Smooth muscle cell (in vitro differentiated cells): ENCODE results near the genes PIGL, CENPV, LRRC75A and ZNF287.

GRCh38 chr17:16137127-16137570 lies 78.2 kb downstream of the NCOR1 start:
- RAMPAGE, long total RNA = no peak

GRCh38 chr17:16216764-16217878 lies at the start of gene PIGL:
PIGL (plus strand) TSS chr17:16217210.
- RAMPAGE, long total RNA = no peak

- RAMPAGE, long total RNA = no peak
These were observed 54.9 kb downstream of the CENPV start for GRCh38 chr17:16298439-16298757.

DNA sequence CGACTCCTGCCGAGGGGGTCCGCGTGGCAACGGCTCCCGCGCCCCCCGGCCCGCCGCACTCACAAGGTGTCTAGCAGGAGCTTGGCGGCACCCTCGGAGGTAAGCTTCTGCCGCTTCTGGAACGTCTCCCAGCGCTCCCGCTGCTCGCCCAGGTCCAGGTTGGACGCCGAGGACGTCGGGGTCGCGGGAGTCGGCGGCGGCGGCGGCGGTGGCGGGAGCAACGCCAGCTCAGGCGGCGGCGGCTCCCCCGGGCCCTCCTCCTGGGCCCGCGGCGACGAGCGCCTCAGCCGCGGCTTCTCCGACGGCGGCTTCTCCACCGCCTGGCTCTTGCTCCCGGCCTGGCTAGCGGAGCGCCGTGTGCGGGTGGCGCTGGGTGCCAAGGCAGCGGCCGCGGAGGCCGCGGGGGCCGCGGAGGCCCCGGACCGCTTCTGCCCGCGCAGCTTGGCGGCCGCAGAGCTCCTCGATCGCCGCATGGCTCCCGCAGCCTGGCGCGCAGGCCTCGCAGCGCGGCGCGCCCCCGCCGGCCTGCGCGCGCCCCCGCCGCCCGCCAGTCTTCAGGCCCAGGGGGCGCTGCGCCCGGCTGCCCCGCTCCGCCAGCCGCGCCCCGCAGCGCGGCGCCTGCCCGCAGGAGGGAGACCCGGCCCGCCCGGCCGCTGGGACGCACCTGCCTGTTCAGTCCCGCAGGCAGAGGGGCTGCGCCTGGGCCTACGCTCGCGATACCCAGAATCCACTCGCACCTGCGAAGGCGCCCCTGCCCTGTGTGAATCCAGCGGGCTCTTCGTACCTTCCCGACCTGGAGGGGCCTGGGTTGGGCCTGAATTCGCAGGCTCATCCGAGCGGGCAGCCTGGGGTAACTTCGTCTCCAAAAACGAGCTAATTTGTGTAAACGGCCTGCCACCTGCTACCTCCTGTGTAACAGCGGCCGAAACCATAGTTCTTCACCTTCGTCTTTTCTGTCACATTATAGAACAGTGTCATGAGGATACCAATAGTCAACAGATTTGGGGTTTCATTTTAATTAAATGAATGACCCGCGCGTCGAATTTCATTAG lies at the start of gene CENPV:
Gene CENPV (minus strand): TSS at position 506 of the 1,052 bp plus-strand sequence.
- RAMPAGE, long total RNA = no peak

GRCh38 chr17:16382279-16383192 lies 1.6 kb downstream of the UBB start:
- RAMPAGE, long total RNA = no peak

- RAMPAGE, long total RNA = no peak
These were observed 24.7 kb downstream of the TRPV2 start for GRCh38 chr17:16439798-16440654.

DNA sequence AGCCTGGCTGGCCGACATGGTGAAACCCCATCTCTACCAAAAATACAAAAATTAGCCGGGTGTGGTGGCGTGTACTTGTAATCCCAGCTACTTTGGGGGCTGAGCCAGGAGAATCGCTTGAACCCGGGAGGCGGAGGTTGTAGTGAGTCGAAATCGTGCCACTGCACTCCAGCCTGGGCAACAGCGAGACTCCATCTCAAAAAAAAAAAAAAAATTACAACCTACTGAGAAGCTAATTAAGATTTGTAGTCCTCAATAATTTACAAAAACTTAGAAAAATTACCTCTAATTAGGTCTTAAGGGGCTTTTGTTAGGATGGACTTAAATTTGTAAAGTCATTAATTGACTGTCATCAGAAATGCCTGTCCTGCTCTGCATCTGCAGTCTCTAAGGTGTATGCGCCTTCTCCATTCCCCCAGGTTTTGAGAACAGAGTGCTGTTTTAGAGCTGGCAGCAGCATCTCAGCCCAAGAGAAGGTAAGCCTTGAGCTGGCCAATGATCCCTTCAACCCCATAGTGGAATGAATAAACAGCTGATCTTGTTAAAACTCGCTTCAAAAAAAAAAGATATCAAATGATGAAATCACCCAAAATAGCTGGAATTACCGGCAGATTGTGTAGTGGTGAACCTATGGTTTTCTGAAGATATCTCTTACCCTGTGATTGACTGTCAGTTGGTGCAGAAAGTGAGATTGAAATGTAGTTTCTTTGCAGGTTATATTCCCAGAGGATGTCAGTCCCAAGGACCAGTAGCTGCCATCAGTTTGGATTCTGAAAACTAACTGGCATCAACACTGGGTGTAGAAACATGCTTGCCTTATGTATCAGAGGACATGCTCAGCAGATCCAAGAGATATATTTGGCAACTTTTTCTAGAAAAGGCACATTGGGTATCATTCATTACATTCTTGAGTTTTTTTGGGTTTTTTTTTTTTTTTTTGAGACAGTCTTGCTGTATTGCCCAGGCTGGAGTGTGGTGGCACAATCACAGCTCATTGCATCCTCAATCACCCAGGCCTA lies 25.6 kb downstream of the TRPV2 start:
- RAMPAGE, long total RNA = no peak

DNA sequence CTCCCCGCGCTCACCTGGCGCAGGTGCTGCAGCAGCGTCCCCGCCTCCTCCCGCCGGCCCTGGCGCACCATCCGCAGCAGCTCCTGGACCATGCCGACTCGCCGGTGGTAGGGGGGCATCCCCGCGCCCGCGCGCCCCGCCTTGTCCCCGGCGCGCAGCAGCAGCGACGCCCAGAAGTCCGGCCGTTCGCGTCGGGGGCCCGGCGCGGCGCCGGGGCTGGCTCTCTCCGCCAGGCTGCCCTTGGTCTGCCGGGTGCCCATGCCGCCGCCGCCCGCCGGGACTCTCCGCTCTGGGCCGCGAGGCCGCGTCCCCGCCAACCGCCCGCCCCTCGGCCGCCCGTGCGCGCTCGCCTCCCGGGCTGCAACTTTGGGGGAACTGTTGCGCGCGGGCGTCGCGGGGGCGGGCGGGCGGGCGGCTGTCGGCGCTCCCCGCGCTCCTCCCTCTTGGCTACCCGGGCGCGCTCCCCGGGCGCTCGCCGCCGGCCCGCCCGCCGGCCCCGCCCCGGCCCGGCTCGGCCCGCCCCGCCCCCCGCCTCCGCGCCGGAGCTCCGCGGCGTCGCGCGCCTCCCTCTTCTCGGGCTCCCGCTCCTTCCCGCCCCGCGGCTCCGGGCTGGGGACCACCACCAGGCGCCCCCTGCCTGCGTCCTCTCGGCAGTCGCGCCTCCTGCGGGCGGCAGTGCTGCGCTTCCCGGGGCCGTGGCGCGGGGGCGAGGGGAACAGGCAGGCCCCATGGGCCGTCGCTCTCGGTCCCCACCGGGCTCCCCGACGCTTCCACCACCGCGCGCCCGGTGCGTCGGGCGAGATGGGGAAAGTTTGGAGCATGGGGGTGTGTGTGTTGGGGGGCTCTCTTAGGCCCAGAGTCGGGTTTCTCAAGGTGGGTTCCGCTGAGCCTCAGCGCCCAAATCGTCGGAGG lies at the start of gene LRRC75A:
Gene LRRC75A (minus strand): TSS at position 463 of the 912 bp plus-strand sequence.
- RAMPAGE, long total RNA = no peak

- RAMPAGE, long total RNA = no peak
These were observed 29.1 kb upstream of the LRRC75A start for GRCh38 chr17:16521143-16521446.

DNA sequence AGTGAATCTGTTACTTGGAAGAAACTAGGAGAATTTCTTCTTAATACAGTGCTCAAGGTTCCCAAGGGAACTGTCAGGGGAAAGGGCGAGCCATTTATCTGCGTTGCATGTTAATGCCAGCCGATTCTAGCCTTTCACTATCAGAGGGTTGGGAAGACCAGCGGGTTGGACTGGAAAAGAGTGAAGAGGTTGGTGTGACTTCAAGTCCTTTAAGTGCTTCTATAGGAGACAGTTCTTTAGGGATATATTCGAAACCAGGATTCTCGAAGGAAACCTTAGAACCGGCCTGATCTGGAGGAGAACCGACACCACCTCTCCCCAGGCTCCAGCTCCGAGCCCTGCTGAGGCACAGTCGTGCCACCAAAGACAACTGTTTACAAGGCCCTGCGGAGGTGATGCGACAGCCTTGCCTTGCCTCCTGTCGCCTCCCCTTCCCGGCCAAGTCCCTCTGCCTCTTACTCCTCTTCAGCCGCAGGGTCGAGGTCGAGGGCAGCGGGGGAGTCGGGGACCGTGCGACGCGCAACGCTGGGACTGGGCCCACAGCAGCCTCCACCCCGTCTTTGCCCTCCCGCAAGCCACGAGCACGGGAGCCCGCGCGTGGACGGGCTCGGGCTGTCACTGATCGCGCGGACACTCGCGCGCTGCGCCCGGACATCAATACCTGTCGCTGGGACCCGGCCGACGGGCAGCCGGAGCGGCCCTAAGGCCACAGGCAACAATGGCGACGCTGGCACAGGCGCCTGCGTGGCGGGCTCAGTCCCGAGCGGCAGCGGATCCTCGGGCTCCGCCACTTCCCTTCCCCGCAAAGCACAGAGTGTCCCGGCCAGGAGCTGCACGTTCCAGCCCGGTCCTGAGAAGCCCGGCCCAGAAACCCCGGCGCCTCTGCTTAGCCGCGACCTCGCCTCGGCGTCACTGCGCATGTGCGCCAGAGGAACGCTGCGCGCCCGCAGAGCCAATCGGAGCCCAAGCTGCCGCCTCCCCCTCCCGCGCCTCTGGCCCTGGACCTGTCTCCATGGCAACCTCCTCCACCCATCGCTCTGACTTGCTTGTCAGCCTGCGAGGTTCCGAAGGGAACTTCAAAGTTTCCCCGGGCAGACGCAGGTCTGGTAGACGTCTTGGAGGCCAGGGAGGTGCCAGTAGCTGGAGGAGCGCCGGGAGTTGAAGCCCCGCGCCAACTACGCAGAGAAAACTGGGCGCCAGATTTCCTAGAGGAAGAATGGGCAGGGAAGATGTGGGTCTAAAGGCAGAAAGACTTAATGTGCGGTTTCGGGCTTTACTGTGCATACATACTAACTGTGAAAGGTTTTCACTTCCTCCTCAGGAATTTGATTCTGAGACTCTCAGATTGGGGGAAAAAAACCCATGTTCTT lies at the start of gene ZNF287:
Gene ZNF287 (minus strand): TSS at position 914 of the 1,370 bp plus-strand sequence.
- RAMPAGE, long total RNA = start-site peak on the minus strand centred at position 886 of the sequence, 51 bp wide, 166 and 124 reads in 2 replicates

DNA sequence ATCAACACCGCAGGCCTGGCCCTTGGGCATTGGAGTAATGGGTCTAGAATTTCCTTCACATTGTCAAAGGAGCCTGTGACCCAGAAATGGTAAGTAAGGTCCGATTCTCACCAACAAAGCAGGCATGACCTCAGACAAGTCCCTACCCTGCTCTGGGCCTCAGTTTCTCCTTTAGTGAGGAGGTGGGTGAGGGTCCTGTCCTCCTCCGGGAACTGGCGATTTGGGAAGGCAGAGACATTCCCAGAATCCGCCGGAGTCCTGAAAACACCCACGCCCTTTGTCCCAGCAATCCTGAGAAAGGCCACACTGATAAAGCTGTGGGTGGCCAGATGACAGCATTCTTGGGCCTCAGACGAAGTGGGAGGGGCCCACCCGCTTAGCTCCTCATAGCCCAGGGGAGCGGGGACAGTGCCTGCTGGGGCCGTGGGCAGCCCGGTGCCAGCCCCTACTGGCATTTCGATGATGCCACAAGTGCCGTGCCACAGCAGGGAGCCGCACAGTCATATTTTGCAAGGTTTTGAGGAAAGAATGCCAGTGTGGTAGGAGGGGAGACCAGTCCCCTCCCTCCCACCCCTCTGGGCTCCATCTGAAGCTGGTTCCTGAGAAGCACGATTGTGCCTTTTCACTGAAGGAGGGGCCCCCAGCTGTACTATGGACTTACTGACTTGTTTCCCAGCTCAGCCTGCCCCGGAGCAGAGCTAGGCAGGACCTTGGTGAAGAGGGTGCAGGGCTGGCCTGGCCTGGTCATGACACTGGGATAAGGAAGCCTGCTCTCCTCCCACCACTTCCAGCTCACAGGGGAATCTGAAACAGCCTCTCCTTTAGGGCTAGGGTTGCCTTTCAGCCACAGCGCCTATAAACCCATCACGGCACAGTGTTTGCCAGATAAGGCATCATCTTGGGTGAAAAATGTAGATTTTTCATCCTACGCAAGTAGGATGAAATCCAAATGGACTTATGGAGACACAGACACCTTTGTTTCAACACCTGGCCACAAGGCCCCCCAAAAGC lies 20.9 kb upstream of the MPRIP start:
- RAMPAGE, long total RNA = no peak

GRCh38 chr17:17040976-17041755 lies 1.1 kb upstream of the MPRIP start:
- RAMPAGE, long total RNA = no peak

DNA sequence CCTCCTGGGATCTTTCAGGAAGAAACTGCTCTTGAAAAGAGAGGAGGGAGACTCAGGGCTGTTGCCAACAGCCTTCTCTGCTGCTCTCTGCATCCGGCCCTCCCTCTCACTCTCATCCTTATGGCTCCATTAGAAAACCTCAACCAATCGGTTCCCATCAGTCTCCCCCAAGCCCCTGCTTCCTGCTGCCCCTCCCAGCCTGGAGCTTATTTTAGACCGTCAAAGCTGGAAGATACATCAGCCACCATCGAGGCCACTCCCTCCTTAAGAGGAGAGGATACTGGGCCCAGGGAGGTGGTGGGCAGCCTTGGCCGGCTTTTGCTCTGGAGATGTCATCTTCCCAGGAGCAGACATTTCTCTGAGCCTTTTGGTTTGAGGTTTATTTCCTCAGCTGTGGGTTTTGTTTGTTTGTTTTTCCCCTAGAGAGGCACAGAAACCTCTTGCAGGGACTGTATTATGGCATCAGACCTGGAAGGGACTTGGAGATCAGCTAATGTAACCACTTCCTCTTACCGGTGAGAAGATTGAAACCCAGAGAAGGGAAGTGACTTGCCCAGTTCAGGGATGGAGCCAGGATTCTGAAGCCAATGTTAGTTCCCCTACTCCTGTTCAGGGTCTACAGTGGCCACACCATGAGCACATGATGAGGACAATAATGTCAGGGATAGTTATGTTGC lies 2.8 kb downstream of the MPRIP start:
- RAMPAGE, long total RNA = no peak

- RAMPAGE, long total RNA = no peak
These were observed 51.5 kb downstream of the MPRIP start for GRCh38 chr17:17093794-17094062.

GRCh38 chr17:17136146-17136516 lies 70.0 kb downstream of the PLD6 start:
- RAMPAGE, long total RNA = no peak

GRCh38 chr17:17144885-17145437 lies 61.2 kb downstream of the PLD6 start:
- RAMPAGE, long total RNA = no peak

GRCh38 chr17:17203020-17203618 lies 3.0 kb downstream of the PLD6 start:
- RAMPAGE, long total RNA = no peak

- RAMPAGE, long total RNA = no peak
These were observed 48.9 kb downstream of the NT5M start for GRCh38 chr17:17351851-17352786.

GRCh38 chr17:17403491-17404324 lies 73.1 kb upstream of the MED9 start:
- RAMPAGE, long total RNA = no peak

- RAMPAGE, long total RNA = no peak
These were observed 30.9 kb upstream of the MED9 start for GRCh38 chr17:17445554-17446579.